Mesenchymal stem cell of Wharton's jelly (primary cell): ENCODE measurements around a stretch of chr16.

DNA sequence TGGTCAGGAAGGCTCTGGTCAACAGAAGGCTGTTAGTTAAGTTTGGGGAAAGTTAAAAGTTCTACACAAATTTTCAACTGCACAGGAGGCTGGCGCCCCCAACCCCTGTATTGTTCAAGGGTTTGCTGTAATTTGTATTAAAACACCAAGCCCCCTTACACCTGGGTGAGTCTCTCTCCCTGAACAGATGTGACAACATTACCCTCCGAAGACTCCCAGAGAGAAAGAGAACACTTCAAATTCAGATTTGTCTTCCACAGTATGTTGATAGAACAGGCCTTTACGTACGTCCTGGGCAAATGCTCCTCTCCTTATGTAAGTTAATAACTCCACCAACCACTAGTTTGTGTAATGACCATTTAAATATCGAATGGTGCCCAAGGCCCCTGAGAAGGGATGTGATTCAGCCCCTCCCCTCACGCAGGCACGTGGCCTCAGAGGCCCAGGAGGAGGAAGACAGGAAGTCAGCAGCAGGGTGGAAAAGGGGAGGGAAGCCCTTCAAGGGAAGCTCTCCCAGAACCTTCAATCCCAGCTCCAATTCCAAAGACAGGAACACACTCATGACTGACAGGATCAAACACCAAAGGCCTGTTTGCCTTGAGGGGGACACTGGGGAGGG is 104.7 kb downstream of the ZNF778 start:
- CAGE, long polyA plus RNA, result no peak

- CAGE, long polyA plus RNA, result no peak
Measured at GRCh38 chr16:89363368-89363937, 126.9 kb downstream of the ANKRD11 start.

DNA sequence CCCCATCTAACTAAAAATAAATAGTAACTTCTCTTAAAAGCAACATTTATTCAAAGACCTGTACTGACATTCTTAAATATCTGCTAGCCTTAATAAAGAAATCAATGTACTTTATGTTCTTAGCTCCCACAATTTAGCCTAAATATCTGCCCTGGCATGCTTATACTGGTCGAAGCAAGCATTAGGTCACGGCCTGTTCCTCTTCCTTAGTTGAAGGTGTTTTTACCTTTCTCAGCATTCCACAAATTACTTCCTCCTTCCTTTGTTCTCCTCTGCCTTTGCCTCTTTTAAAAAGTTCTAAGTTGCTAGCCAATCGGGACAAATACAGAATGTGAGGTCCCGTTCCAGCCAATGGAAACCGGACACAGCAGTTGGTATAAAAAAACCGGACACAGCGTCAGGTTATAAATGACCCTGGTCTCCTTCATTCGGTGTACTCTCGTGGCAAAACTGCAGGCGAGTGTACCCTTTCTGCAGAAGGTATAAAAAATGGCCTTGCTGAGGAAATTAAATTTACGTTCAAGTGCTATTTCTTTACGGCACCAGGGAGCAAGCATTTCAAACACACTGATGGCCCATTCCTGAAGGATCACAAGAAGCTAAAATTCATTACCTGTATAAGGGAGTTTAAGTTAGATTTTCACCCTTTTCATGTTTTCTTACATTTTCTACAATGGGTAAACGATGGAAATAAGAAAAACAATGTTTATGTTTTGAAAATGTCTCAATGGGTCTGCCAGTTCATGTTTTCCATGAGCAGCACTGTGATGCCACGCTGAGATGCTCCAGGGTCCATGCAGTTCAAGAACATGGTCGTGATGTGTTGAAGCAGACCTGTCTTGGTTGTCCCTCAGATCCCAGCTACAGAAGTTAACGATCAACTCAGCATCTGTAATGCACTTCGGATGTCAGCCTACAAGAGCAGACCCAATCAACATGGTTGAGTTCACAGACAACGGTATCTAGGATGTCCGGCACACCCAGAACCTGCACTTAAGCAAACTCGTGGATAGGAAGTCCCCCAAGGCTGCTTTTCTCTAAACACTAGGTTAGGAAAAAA is 98.3 kb downstream of the ANKRD11 start:
- CAGE, long polyA plus RNA, result no peak

DNA sequence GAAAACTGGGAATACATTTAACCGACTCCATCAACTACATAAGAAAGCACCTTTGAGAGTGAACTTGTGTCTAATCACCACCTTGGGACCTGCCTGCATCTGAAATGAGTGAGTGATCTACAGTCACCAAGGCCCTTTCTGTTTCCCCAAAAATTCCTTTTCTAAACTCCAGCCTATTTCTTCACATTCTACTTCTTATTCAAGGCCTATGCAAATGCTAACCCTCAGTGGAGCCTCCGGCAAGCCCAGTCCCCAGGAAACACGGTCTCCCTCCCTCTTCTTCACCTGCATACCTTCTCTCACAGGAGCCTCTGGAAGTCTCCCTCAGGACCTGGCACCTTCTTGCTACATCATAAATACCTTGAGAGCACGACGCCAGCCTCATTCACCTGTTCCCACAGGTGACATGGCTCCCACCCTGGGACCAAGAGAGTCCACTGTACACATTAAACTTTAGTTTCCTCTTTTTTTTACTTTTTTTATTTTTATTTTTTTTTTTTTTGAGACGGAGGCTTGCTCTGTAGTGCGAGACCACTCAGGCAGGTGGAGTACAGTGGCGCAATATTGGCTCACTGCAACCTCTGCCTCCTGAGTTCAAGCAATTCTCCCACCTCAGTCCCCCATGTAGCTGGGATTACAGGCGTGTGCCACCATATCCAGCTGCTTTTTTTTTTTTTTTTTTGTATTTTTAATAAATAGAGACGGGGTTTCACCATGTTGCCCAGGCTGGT is 97.4 kb downstream of the ANKRD11 start:
- CAGE, long polyA plus RNA, result no peak

DNA sequence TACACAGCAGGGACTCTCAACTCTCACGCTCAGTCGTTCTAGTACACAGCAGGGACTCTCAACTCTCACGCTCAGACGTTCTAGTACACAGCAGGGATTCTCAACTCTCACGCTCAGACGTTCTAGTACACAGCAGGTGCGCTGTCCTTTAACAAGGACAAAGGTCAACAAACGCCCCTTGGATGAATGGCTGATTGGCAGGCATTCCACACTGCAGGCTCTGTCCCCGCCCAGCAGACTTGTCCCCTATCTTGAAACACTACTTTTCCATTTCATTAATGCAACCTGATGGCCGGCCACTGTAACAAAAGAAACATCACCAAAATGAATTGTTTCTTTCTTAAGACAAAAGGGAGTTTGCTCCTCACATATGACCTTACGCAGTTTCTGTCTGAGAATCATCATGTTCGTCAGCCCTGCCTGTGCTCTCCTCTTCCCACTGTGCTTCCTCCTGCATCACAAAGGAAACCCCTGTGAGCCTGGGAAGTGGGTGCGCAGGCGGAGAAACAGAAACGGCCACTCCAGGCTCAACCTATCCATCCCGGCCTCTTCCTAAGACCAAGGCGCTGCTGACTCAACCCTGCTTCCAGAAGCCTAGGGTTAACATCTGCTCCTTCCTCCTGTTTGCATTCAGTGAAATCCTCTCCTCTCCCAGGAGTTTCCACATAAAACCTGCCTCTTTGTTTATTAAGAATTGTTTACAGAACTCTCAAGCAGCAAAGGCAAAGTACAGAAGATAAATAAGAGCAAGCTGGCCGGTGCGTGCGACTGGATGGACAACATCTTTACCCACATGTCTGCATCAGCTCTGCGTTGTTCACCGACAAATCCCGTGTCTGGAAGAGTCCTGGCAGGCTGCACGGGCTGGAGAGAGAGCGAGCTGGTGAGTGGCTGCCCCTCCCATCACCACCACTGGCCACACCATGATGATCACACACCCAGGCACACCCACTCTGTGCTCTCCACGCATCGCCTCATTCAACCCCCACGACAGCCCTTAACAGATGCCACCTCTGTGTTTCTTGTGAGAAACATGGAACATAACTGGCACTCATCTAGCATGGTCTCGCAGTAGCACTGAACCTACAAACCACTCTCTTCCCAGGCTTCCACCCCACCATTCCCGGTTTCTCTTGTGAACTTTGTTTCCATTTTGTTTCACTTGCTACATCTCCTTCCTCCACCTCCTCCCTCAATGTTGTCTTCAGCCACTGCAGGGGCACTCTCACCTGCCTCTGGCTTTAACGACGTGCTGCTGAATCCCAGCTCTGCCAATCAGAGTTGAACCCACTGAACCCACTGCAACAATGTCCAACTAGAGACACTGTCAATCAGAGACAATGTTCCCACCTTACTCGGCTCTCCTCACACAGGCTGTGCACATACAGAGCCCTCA is 59.4 kb downstream of the ANKRD11 start:
- CAGE, long polyA plus RNA, result no peak

GRCh38 chr16:89439549-89440217 is 50.7 kb downstream of the ANKRD11 start:
- CAGE, long polyA plus RNA, result no peak

GRCh38 chr16:89461220-89461767 is 29.1 kb downstream of the ANKRD11 start:
- CAGE, long polyA plus RNA, result no peak

DNA sequence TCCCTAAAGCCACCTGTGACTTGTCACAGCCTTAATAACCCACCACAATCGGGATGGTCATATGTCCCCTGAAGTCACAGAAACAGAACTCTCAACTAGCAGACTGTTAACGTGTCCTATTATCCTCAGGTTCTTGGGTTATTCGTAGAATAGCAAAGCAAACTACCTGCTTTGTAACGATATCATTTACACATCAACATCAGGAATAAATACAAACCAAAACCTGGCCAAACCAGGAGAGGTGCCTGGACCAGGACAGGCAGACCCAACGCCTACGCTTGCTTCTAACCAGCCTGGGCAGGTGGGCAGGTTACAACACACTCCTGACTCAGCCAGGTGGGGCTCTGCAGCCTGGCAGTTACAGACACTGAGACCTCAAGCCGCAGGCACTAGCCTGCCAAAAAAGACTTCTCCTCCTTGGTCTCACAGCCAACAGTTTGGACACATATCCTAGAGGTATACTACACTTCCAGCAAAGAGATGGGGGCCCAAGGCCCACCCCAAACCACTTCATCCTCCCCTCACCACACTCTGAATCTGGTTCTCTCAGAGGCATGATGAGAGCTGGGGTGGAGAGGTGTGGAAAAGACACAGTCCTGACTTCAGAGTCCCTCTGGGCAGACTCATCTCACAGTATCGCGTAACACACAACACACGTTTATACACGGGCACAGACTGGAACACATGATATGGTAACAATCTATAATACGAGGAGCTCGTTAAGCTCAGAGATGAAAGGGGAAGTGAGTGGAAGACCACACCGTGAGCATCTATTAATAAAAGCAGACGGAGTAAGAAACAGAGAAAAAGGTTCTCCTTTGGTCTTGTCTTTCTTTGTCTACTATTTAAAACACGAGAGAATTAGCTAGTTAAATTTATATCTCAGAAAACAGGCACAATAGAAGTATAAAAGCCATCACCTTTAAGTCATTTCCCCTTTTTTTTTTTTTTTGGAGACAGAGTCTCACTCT is 13.8 kb downstream of the ANKRD11 start:
- CAGE, long polyA plus RNA, result no peak

DNA sequence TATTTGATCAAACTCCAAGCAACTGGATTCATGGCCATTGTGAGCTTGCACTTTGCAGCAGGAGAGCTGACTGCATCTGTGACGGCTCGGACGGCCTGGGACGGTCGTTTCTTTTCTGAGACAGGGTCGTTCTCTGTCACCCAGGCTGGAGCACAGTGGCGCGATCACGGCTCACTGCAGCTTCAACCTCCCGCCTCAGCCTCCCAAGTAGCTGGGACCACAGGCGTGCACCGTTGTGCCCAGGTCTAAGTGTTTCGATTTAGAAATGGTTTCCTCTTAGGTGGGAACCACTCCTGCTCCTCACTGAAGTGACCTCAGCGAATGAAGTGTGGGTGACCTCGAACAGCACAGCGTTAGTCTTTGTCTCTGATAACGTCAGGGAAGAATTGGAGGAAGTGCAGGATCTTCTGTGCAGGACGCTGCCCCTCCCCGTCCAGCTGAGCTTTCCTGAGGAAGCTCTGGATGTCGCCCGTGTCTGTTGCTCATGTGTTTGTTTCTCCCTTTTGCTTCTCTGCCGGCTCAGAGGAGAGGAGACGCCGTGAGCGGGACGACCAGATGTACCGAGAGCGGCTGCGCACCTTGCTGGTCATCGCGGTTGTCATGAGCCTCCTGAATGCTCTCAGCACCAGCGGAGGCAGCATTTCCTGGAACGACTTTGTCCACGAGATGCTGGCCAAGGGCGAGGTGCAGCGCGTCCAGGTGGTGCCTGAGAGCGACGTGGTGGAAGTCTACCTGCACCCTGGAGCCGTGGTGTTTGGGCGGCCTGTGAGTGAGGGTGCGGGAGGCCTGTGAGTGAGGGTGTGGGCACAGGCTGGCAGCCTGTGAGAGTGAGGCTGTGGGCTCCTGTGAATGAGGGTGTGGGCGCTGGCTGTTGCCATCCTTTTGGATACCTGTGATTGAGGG is 15.5 kb downstream of the SPG7 start:
- CAGE, long polyA plus RNA, result no peak

DNA sequence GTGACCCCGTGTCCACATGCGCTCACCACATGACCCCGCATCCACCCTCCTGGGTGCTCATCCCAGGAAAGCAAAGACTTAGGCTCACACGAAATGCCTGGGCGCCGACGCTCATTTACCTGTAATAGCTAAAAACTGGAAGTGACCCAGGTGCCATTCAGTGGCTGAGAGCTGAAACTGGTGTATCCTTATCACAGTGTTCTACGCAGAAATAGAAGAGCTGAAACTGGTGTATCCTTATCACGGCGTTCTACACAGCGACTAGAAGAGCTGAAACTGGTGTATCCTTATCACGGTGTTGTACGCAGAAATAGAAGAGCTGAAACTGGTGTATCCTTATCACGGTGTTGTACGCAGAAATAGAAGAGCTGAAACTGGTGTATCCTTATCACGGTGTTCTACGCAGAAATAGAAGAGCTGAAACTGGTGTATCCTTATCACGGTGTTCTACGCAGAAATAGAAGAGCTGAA is 19.7 kb upstream of the RPL13 start:
- CAGE, long polyA plus RNA, result no peak

DNA sequence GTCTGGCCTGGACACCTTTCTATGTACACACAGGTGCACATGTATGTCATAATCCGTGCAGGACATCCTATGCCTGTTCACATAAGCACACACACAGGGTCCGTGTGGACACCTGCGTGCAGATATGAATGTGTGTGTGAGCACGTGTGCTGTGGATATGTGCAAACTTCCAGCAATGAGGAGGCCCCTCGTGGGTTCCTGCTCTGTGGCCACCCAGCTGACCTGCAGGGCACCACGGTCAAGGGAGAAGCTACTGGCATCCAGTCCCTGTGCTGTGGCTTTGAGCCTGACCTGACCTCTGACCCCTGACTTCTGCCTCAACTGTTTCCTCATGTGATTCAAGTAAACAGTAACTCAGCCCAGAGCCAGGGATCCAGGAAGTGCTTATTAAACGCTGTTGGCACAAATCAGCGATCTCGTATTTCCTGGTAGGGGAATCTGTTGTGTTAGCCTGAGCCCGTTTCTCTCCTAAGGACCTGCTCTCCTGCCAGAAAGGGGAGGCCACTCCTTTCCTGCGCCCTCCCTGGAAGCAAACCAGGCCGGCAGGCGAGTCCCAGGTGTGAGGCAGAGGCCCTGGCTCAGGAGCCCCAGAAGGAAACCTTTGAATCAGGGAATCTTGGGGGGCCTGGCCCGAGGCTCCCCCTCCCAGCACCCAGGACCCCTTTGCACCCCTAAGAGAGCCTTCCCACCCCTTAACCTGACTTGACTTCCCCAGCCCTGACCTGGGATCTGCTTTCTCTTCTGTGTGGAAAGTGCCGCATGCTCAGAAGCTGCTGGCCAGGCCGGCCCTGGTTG is 6.6 kb downstream of the CPNE7 start:
- CAGE, long polyA plus RNA, result no peak

DNA sequence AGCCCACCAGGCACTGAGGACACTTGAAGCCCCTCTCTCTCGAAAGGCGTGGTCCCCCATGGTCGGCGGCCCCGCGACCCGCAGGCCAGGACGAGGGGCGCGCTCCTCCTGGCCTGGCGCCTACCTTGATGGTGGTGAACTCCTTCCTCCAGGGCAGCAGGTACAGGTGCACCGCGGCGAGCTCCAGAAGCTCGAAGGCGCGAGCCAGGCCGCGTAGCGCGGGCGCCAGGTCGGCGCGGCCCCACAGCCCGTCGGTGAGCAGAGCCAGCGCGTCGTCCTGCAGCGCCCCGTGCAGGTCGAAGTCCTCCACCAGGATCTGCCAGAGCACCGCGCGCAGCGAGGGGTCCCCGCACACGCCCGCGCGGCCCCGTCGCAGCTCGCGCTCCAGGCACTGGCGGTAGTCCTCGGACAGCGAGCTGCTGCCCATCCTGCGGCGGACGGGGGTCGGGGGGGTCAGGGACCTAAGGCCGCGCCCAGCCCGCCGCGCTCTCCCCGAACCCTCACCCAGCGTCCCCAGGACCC is 638 bp downstream of the SPATA2L start:
- CAGE, long polyA plus RNA, result no peak

DNA sequence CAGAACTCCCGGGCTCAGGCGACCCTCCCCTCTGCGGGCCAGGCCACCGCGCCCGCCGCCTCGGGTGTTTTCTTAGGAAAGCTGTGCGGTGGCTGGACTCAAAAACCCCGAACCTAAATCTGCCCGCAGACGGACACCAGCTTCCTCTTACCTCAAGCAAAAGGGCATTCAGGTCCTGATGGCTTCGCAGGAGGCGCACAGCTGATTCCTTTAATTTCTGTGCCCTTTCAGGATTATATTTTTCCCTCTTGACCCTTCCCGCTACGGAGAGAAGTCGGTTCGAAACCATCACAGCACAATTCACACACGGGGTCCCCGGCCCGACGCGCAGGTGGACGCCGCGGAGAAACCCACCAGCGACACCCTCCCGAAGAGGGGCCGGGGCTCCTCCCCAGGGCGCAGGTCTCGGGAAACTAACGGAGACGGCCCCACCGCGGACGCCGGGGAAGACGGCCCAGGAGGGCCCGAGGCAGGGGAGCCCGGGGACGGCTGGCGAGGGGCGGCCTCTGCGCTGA is 664 bp downstream of the FANCA start:
- CAGE, long polyA plus RNA, result no peak

DNA sequence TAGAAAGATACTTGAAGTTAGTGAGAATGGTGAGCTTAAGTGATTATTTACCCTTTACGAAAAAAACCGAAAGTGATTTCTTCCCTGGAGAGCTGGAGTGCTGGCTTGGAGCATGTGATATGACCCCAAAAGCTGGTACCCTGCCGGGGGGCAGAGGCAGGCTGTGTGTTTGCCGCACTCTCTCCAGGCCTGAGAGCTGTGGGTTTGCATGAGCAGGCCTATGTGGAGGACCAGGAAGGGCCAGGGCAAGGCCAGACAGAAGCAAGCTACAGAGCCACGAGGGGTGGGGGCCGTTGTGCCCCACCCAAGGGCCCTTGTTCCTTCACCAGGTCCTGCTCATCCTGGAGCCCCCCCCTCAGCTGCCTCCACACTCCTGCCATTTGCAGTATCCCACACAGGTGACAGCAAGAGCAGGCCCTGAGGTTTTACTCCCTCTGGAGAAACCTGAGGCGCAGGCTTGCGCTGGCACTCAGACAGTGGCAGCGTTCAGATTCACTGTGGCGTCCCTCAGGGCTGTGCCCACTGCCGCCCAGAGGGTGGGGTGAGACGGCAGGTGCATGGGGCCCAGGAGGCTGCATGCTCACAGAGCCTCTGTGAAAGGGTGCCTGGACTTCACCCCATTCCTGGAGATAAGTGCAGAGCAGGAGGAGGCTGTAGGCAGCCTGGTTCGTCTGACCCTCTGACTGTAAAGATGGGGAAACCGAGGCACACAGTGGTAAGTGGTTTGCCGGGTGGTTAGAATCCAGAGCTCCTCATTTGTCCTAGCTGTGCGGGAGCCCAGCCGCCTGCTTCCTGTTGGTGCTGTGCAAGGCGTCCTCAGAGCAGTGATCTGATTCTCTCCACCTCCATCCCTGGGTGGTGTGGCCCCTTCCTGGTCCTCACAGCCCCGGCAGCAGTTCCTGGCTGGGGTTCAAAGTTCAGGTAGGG is 1.4 kb downstream of the SPIRE2 start:
- CAGE, long polyA plus RNA, result no peak

GRCh38 chr16:89842814-89843274 is 14.6 kb downstream of the SPIRE2 start:
- CAGE, long polyA plus RNA, result no peak

DNA sequence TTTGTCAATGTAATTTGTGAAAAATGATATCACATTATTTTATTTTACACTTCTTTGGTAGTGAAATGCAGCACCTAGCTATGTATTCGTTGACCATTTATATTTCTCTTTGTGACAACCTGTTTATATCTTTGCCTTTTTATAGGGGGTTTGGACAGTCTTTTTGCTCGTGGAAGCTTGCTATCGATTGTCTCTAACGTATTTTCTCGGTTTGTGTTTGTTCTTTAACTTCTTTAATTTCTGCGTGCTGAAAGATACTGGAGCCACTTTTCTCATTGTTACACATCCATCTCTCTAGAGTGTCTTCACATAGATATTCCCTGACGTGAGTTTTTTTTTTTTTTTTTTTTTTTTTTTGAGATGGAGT is 1.8 kb downstream of the TCF25 start:
- CAGE, long polyA plus RNA, result no peak

- CAGE, long polyA plus RNA, result no peak
Measured at GRCh38 chr16:89899979-89900570, 18.6 kb upstream of the MC1R start.

DNA sequence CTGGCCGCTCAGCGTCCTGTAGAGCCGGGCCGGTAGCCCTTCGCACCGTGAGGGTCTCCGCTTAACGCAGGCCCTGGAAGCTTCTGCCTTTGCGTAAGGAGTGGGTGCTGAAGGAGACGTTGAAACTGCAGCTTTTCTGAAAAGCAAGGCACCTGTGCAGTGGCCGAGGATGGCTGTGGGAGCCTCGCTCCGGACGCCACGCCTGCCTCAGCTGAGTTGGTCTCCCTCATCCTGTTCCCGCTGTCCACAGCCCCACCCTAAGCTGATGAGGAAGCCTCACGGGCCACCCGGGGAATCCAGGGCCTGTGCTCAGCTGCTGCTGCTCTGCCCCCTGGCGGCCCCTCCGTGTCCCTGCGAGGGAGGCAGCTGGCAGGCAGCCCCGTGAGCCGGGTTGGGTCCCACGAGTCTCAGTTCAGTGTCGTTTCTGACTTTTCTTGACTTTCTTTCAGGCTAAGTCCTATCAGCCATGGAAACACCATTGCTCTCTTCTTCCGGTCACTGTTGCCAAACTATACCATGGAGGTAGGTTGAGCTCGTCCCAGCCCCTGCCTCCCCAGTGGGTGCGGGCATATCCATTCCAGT is 8.4 kb upstream of the MC1R start:
- CAGE, long polyA plus RNA, result no peak

DNA sequence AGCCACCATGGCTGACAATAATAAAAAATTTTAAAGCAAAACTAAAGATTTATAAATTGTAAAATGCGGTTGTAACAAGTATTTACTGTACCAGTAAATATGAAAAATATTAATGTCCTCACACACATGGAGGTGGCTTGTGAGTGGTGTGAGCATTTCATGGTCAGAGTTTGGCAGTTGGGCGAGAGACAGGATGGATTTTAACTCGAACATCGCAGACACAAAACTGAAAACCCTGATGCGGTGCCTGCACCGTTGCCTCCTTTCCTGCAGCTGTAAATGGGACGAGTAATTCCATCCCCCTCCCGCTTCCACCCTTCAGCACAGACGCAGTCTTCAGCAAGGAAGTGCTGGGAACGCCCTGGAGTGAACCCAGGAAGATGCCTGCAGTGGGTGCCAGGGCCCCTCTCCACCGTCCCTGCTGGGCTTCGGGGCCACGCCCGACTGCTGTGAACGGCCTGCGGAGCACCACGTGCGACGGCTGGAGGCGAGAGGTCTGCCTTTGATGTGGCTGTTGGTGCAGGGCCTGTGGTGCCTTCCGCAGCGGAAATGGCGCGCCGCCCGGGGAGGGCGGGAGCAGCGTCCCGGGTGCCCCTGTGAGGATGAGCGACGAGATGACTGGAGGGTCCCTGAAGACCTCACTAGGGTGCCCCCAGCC is 979 bp upstream of the MC1R start:
- CAGE, long polyA plus RNA, result no peak

GRCh38 chr16:89973851-89974215 is 25.3 kb downstream of the DEF8 start:
- CAGE, long polyA plus RNA, result no peak